HTERT-HM (cell line): ENCODE results near the genes PDGFD, MSANTD4 and CWF19L2.

- RRBS = 12% methylated on average over 26 of the region's 56 CpGs
Observed at GRCh38 chr11:104163854-104164692, at the start of gene PDGFD. PDGFD (minus strand) TSS chr11:104164147.

- RRBS = no CpG with 5 or more reads among the region's 4 CpGs
Observed at GRCh38 chr11:104859379-104859771, 109.0 kb downstream of the CASP4 start.

- RRBS = no CpG with 5 or more reads among the region's 1 CpG
Observed at GRCh38 chr11:104970573-104970903, 2.2 kb upstream of the CASP4 start.

- RRBS = no CpG with 5 or more reads among the region's 2 CpGs
Observed at GRCh38 chr11:105032378-105032810, 2.5 kb downstream of the CASP1 start.

- RRBS = 1% methylated on average over 24 of the region's 61 CpGs
Observed at GRCh38 chr11:106021608-106022901, at the start of gene MSANTD4. MSANTD4 (minus strand) TSS chr11:106022240.

DNA sequence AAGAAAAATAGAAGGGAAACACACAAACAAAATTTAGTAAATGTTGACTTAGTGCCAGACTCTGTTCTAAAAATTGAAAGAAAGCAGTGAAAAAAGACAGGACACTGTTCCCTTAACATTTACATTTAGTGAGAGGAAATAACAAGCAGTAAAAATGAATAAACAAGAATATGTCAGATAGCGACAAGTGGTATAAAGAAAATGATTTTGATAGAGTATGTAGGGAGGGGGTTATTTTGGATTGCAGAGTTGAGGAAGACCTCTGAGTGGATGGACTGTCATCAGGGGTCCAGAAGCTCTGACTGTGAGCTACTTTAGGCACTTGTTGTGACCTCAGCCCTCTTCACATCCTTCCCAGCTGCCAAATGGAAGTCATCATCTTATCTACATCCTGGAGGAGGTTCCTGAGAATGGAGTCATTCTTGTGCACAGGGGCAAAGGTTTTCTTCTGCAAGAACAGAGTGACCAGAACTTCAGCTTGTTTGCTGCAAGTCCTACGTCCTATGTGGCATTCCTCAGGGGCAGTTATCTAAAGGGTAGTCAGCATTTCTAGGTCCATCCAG, 393.7 kb downstream of the AASDHPPT start:
- RRBS = no CpG with 5 or more reads among the region's 2 CpGs

GRCh38 chr11:107387964-107388311, 69.7 kb downstream of the CWF19L2 start:
- RRBS = no CpG with 5 or more reads among the region's 2 CpGs

GRCh38 chr11:107403656-107404357, 53.8 kb downstream of the CWF19L2 start:
- RRBS = no CpG with 5 or more reads among the region's 13 CpGs

DNA sequence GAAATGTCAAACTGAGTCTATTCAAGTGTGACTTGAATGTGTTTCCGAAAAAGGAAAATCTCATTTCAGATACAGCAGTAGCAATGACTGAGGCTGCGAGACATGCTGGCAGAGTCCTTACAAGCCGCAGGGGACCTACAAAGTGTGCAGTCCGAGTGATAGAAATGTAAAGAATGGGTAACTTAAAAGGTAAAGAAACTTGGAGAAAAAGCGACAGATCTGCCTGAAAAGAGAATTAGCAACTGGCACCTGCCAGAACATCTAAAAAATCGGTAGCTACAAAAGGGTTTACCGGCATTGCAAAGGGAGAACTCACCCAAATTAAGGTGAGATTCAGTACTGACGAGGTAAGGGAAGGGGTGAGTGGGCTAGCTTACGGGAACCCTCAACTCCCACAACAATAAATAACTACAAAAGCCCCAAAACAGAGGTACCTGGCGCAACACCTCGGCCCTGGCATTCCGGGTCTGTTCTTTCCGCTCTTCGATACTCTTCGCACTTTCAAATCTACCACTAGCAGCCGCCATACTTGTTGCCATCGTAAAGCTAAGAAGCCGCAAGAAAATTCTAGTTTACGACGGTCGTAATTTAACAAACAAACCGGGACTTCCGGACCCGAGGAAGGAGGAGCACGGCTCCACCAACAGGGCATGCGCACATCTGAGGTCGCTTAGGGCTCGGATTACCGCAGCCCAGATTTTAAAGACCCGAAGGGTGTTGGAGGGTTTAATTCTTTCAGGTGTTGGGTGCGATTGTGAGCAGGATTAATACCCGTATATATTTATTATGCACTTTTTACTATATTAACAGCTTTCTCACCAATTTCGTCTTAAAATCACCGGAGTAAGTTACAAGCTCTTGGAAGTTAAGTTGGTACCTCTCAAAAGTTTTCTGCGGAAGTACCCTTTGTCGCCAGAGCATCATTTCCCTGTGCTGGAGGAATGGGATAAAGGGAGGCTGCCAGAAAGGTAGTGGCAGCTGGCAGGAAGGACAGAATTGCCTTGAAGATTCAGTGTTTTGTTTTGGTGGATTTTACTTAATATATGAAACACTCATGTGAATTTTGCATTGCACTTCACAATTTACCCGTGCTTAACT, at the start of gene CWF19L2:
TSS of gene CWF19L2 (minus strand) at position 548 of the 1,098 bp plus-strand sequence.
- RRBS = 1% methylated on average over 11 of the region's 37 CpGs

DNA sequence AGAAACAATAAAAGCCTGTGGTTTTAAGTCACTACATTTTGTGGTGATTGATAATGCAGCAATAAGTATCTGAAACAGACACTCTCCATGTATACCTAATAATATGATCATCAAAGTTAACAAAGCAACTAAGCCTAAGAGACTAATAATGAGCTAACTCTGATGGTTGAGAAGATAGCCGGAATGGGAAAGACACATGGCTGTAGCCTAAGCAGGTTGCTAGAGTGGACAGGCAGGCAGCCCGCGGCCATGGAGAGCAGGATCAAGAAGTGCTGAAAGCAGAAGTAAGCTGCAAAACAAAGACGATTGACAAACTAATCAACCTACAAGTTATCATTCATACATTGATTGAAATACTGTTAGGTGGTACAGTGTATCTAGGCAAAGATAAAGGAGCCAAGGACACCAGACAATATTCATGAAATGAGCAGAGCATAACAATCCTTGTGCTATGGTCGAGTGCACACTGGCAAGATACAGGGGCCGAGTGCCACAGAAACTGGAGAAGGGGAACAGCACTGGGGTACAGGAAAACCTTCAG, 29.3 kb downstream of the SLN start:
- RRBS = no CpG with 5 or more reads among the region's 6 CpGs

DNA sequence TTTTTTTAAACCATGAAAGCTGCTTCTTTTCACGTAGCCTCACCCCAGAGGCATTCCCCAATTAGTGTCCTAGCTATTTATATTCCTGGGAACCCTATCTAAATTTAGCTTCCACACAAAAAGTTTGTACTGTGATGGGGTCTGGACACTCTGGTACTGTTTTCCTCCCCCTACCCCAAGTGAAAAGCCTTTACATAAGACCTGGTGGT, 35.9 kb upstream of the SLN start:
- RRBS = no CpG with 5 or more reads among the region's 1 CpG

GRCh38 chr11:107840520-107841268, 17.9 kb downstream of the SLC35F2 start:
- RRBS = no CpG with 5 or more reads among the region's 12 CpGs

DNA sequence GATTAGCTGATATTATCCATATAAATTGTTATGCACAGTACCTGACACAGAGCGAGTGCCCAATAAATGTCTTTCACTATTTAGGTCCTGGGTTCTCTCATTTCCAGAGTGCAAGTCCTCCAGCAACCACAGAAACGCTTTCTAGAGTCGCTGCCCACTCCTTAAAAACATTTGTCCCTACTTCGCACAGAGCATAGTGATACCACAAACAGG, 807 bp downstream of the SLC35F2 start:
- RRBS = no CpG with 5 or more reads among the region's 4 CpGs

GRCh38 chr11:107928781-107929190, 538 bp downstream of the RAB39A start:
- RRBS = 10% methylated on average over 12 of the region's 29 CpGs

- RRBS = no CpG with 5 or more reads among the region's 1 CpG
Observed at GRCh38 chr11:108104492-108105157, 16.7 kb upstream of the ACAT1 start.

DNA sequence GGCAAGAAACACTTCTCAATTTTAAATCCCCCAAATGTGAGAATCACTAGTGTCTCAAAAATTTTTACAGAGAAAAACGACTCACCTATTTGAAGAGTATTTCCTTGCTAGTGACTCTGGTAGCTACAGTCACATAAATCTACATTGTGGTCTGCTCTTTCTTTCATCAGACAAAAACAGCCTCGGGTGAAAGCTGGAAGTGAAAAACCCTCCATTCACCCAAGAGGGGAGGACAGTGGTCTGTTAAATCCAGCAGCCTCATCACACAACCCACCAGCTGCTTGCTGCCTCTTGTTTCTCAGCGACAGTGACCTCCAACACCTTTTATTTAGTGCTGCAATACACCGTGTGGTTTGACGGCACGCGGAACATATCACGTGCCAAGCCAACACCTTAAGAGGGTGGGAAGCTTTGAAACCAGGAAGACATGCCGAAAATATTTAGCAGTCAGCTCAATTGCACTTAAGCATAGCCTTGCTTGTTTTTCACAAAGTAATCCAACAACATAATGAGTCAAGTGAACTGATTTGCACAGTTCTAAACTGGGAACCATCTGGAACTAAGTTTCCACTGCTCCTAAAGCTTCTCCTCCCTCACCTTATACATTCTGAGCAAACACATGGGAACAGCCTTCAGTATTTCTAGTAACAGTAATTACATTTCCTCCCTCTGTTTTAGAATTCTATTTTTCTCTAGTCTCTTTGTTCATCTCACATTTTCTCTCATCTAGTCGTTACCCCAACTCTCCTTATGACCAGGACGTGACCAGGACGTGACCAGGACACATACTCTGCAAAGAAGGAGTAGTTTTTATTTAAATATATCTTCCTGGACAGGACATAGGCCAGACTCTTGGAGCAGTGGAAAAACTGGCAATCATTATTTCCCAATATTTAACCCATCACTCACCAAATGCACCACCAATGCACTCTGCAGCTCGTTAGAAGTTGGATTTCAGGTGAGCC, 40.0 kb upstream of the POGLUT3 start:
- RRBS = no CpG with 5 or more reads among the region's 13 CpGs

DNA sequence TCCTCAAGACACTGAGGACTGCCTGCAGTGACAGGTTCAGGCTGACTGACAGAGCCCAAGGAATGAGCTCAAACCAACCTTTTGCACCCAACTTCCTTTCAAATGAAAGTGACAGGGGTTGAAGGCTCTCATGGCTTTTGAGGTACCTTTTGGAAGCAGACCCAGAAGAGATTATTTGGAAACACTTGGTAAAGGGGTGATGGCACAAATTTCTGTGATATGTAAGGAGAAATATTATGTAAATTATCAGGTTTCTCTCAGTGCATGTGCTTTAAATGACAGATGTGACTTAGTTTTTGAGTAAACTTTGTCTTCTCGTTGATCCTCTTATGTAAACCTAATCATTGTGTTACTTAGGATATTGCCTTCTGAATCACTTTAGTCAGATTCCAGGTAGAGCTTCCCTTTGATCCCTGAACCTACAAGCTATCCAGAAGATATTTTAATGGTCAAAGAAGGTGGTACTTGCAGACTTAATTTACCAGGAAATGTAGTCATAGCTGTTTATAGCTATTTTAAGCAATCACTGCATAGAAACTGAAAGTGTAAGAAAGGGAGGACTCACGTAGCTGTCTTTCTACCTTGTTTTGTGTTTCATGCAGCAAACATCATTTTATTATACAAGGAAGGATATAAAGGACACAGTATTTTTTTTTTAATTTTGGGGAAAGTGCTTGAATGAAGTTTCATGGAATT, 189.4 kb downstream of the DDX10 start:
- RRBS = no CpG with 5 or more reads among the region's 2 CpGs

DNA sequence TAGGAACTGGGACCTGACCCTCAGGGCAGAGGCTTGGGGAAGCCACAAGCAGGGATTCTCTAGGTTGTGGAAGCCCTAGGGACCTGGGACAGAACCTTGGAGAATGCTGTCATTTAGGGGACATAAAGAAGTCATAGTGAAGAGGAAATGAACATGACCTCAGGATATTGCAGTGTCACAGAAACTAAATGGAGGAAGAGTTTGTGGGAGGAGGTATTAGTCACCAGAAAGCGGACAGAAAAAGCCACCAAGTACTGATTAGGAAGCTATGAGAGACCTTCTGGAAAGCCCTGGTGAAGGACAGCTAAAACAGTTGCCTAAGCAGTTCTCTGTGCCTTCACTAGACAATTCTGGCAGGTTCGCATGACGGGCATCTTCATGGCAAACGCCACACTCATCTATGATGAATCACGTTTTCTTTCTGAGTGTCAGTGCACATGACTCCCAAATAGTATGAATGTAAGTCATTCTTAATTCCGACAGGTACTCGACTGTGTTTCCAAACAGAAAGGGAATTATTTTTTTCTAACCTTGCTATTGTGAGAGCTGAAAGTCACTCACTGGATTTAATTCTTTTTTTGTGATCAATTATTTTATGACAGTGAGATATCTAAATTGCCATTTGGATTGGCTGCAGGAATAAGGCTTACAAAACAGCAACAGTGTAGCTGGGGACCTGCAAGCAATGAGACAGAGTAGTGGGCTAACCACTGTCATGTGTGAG, 325.9 kb downstream of the C11orf87 start:
- RRBS = no CpG with 5 or more reads among the region's 7 CpGs

- RRBS = no CpG with 5 or more reads among the region's 1 CpG
Observed at GRCh38 chr11:110063688-110063988, 29.6 kb upstream of the ZC3H12C start.

DNA sequence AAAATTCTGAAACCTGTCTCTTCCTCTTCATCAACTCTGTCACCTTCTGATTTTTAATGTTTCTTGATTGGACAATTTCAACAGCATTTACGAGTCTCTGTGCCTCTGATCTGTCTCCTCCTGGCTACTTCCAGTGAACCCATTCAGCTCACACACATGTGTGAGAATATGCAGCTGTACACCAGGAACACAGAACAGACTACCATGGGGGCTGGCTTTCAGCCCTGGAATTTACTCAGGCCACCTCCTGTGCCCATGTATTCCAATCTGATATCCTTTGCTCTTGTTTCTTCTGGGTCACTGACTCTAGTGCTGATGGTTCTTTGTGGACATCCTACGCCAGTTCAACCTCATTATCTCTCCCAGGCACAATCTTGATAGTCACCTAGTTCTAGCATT, 23.1 kb upstream of the ZC3H12C start:
- RRBS = no CpG with 5 or more reads among the region's 2 CpGs